Gastrocnemius medialis (tissue), 3 donors: ENCODE results near the gene DOK4.

DNA sequence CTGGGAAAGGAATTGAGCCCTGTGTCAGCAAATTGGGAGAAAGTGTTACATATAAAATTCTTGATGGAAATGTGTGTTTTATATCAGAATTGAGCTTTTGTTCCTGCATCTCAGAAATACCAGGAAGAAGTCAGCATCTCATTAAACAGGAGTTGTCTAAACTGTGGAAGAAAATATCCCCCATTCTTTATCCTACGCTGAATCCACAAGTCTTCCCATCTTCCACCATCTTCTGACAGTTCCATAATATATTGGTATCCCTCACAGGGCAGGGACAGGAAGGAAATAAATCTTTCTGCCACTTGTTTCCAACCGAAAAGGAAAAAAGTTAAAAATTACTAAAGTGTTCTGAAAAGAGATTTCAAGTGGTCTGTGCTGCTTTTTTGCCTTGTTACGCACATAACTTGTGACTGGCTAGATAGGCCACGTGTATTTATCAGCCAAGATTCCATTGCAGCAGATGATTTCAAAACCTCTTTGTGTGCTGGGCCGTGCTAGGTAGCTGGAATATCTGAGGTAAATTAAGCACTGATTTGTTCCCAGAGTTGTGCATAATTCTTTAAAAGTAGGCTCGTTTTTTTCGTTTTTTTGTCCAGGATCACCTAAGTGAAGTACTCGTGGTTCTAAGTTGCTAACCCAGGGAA is 16.6 kb upstream of the SLC12A3 start:
- PRO-cap = no peak
- RAMPAGE, long total RNA, 3 experiments = no peak in any of the 3 experiments

- PRO-cap = no peak
- RAMPAGE, long total RNA, 3 experiments = no peak in any of the 3 experiments
These were observed 16.1 kb upstream of the SLC12A3 start for GRCh38 chr16:56848953-56849264.

DNA sequence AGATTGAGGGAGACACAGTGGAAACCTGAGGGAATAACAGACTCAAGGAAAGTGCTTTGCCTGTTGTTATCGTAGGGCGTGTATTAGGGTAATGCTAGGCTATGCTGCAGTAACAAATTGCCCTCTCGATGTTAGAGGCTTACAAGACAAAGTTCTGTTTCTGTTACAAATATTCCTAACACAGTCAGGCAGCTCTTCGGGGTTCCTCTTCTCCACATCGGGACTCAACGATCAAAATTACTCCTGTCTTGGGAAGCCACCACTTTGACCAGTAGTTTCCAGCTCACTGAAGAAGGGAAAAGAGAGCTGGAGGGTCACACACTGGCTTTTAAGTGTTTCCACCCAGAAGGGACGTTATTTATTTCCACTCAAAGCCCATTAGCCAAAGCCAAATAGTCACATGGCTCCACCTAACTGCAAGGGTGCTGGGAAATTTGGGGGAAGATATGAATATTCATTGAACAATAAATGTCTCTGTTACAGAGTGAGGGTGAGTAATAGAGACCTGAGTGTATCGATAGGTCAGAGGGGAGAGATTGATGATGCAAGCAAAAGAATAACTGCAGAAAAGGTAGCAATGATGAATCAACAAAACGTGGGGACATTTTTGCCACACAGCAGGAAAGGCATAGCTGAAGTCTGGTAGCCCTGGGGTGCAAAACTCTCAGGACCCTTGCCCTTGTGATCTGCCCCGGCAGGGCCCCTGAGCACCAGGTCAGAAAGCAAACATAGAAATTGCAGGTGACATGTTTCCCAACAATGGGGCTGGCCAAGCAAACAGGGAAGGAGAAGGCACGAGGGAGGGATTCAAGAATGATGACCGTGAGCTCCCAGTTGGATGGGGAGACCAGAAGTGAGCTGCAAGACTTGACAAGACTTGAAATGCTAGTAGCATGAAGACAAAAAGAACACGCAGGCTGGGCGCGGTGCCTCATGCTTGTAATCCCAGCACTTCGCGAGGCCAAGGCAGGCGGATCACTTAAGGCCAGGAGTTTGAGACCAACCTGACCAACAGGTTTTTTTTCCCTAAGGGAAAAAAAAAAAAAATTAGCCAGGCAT is 12.9 kb upstream of the HERPUD1 start:
- PRO-cap = no peak
- RAMPAGE, long total RNA, 3 experiments = no peak in any of the 3 experiments

DNA sequence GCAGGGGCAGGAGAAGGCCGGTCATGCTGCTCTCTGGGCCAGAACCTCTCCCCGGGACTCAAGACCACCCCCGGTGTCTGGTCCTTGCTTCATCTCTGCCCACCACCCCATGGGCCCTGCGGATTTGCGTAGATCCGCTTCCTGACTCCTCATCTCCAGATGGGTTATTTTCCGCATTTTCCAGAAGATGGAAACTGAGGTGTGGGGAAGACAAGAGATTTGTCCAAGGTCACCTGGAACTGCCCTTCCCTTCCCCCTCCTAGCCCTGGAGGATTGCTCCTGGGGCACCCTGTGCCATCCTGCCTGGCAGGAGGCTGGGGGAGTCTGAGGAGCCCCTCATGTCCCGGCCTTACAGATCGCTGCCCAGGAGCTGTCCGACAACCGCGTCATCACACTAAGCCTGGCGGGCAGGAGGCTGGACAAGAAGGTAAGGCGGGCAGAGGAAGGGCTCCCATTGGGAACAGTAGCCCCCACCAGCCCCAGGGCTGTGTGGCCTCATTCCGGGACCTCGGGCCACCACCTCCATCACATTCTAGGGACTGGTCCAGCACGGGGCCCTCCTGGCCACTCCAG is 24.8 kb downstream of the CPNE2 start:
- PRO-cap = no peak
- RAMPAGE, long total RNA, 3 experiments = no peak in any of the 3 experiments

GRCh38 chr16:57125457-57126074 is 33.2 kb downstream of the CPNE2 start:
- PRO-cap = no peak
- RAMPAGE, long total RNA, 3 experiments = no peak in any of the 3 experiments

GRCh38 chr16:57134733-57135443 is 42.5 kb downstream of the CPNE2 start:
- PRO-cap = no peak
- RAMPAGE, long total RNA, 3 experiments = no peak in any of the 3 experiments

GRCh38 chr16:57145641-57146622 is 39.9 kb downstream of the PSME3IP1 start:
- PRO-cap = no peak
- RAMPAGE, long total RNA, 3 experiments = start-site peak on the plus strand in 1 of 3 experiments, at chr16:57145918-57146319 at its widest, 37 reads per replicate

- PRO-cap = no peak
- RAMPAGE, long total RNA, 3 experiments = no peak in any of the 3 experiments
These were observed 13.3 kb upstream of the PLLP start for GRCh38 chr16:57297627-57298304.

- PRO-cap = no peak
- RAMPAGE, long total RNA, 3 experiments = no peak in any of the 3 experiments
These were observed 16.4 kb upstream of the PLLP start for GRCh38 chr16:57300914-57301133.

GRCh38 chr16:57483830-57484465 is 2.3 kb downstream of the DOK4 start:
- PRO-cap = no peak
- RAMPAGE, long total RNA, 3 experiments = no peak in any of the 3 experiments

- PRO-cap = unidirectional peak, minus-strand start at chr16:57486363; unidirectional peak, minus-strand start at chr16:57486473
- RAMPAGE, long total RNA, 3 experiments = no peak in any of the 3 experiments
These were observed at the start of gene DOK4 for GRCh38 chr16:57485834-57486928. DOK4 (minus strand) TSS chr16:57486493.

DNA sequence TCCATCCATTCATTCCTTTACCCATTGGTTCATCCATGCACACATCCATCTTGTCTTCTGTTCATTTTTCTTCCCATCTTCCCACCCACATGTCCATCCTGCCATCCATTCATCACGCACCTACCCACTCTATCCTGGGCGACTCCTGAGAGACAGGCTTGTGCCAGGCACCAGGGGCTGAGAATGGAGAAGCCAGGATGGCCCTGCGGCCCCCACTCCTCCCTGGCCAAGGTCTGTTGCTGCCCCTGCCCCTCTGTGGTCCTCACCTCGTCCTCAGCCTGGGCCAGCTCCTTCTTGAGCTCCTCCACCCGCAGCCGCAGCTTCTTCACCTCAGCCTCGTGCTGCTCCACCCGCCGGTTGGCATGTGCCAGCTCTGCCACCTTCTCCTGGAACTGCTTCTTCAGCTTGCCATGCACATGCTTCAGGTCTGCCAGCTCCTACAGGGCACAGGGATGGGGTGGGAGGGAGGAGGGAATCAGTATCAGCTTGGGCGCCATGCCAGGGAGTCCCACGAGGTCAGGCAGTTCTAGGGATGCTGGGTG is 20.3 kb downstream of the CCDC102A start:
- PRO-cap = no peak
- RAMPAGE, long total RNA, 3 experiments = no peak in any of the 3 experiments

DNA sequence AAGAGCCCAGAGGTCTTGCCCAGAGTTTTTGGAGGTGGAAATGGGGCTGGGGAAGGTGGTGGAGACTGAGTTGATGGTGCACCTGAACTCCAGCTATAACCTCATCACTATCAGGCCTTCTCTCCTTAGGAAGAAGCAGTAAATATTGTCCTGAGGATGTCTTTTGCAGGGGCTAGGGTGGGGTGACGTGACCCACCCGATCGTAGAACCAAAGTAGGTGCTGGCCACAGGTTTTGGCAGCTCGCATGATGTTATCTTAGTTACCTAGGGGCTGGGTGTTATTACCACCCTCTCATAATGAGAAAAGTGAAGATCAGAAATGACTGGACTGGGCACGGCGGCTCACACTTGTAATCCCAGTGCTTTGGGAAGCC is 1.6 kb upstream of the CCDC102A start:
- PRO-cap = no peak
- RAMPAGE, long total RNA, 3 experiments = no peak in any of the 3 experiments

DNA sequence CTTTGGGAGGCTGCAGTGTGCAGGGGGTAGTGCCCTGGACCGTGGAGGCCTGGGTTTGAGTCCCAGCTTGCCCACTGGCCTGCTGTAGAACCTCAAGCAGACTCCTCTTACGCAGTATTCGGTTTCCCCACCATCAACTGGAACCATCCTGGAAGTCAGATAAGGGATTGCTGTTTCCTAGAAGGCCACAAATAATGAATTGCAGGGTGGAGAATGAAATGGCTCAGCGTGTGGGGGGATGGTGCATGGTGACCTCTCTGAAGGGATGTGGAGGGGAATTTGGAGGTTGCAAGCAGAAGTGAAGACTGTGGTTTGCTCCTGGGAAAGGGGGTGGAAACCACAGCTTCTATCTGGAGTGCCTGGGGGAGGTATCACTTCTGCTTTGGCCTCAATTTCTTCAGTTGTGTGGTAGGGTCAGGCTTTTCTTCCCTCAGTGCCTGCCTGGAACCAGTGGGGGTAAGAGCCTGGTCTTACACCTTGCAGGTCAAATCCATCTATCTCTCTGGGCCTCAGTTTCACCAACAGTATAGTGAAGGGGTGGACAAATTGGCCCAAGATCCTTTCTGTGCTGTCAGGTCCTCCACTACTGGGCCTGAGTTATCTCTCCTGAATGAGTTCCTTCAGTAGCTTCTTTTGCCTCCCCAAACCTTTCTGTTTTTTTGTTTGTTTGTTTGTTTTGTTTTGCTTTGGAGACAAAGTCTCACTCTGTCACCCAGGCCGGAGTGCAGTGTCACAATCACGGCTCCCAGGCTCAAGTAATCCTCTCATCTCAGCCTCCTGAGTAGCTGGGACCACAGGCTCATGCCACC is 1.9 kb downstream of the ADGRG5 start:
- PRO-cap = no peak
- RAMPAGE, long total RNA, 3 experiments = no peak in any of the 3 experiments

DNA sequence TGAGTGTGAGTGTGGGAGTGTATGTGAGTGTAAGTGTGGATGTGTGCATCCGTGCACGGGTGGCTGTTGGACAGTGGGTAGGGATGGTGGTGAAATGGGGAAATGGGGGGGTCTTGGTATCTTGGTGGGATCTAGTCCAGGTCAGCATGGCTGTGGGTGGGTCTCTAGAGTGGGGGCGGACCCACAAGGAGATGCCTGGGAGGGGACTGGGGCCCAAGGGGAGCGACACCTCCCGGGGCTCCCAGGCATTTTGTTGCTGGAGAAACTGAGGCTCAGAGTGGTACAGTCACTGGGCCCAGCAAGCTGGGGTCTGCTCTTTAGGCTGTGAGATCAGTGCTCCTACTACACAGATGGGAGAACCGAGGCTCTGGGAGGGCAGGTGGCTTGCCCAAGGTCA is 633 bp downstream of the ADGRG1 start:
- PRO-cap = bidirectional peak, plus-strand start at position 253 of the sequence, minus-strand start at position 95 of the sequence
- RAMPAGE, long total RNA, 3 experiments = no peak in any of the 3 experiments

DNA sequence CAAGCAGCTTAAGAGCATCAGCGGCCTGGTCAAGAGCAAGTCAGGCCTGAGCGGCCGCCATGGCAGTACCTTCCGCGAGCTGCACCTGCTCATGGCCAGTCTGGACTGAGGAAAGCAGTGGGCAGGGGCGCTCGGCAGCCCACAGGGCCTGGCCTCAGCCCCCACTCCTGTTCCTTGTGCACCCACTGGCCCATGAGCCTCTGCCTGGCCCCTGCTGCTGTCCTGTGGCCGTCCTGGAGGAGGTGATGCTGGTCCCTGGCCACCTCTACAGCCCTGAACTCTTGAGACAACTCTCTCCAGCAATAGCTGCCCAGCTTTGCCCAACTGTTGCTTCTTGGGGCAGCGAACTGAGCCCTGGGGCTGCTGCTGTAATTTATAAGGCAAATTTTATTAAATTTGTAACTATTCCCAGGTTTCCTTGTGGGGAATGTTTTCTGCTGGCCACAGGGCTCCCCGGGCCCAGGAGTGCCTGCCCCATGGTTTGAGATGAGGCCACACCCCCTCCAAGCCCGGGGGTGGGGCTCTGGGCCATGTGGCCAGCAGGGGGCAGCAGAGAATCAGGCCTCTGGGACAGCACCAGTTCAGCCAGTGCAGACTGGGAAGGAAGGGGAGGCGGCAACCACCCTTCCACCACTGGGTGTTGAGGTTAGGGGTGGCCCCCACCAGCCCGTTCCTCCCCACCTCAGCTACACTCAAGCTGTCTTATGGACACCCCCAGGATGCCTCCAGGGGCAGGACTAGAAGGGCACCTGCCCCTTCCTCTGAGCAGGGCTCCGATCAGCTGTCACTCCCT is 21.5 kb downstream of the KATNB1 start:
- PRO-cap = no peak
- RAMPAGE, long total RNA, 3 experiments = no peak in any of the 3 experiments

- PRO-cap = unidirectional peak, minus-strand start at chr16:57816358; unidirectional peak, minus-strand start at chr16:57816456
- RAMPAGE, long total RNA, 3 experiments = no peak in any of the 3 experiments
These were observed 13.9 kb upstream of the KIFC3 start for GRCh38 chr16:57816022-57816819.

DNA sequence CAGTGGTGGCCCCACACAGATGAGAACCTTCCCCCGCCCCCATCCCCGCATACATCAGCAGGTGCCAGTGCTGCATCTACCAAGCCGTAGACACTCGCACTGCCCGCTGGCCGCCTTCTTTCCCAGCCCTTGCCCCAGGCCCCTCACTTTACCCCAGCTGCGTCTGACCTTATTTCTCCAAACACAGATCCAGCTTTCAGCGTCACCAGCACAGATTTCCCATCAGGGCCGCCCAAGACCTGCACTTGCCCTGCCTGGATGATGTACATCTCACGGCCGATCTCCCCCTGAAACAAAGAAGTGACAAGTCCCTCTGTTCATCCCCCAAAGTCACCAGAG is 73.3 kb downstream of the CNGB1 start:
- PRO-cap = no peak
- RAMPAGE, long total RNA, 3 experiments = no peak in any of the 3 experiments

- PRO-cap = no peak
- RAMPAGE, long total RNA, 3 experiments = no peak in any of the 3 experiments
These were observed 2.4 kb downstream of the ZNF319 start for GRCh38 chr16:57997874-57998730.

GRCh38 chr16:58026820-58027256 is 1.3 kb downstream of the MMP15 start:
- PRO-cap = no peak
- RAMPAGE, long total RNA, 3 experiments = no peak in any of the 3 experiments